Adrenal gland (tissue), 7 donors: Measurements from ENCODE around the genes RAMP2, COA3, BECN1, PSME3 and CCDC200.

GRCh38 chr17:42699598-42700246 lies 17.4 kb downstream of the CNTNAP1 start:
- PRO-cap, 3 experiments, result no peak in any of the 3 experiments
- RAMPAGE, long total RNA, 4 experiments, result no peak in any of the 4 experiments
- RRBS, result no CpG with 5 or more reads among the region's 11 CpGs

GRCh38 chr17:42702365-42703142 lies 20.2 kb downstream of the CNTNAP1 start:
- PRO-cap, 3 experiments, result no peak in any of the 3 experiments
- RAMPAGE, long total RNA, 4 experiments, result no peak in any of the 4 experiments
- RRBS, result no CpG with 5 or more reads among the region's 14 CpGs

GRCh38 chr17:42760560-42761827 lies at the start of gene RAMP2:
Gene RAMP2, plus strand, starts transcription at chr17:42761227.
- PRO-cap, 3 experiments, result peak in 2 of 3 experiments; most common plus-strand start chr17:42761227 (in 2); most common minus-strand start chr17:42761107 (in 1)
- RAMPAGE, long total RNA, 4 experiments, result start-site peak on the plus strand in 4 of 4 experiments, at chr17:42761222-42761230 at its widest, 101 to 795 reads per replicate; start-site peak on the minus strand in 2 of 4 experiments, at chr17:42761029-42761840 at its widest, 5 to 7 reads per replicate
- RRBS, result 6% methylated on average over 40 of the region's 104 CpGs

DNA sequence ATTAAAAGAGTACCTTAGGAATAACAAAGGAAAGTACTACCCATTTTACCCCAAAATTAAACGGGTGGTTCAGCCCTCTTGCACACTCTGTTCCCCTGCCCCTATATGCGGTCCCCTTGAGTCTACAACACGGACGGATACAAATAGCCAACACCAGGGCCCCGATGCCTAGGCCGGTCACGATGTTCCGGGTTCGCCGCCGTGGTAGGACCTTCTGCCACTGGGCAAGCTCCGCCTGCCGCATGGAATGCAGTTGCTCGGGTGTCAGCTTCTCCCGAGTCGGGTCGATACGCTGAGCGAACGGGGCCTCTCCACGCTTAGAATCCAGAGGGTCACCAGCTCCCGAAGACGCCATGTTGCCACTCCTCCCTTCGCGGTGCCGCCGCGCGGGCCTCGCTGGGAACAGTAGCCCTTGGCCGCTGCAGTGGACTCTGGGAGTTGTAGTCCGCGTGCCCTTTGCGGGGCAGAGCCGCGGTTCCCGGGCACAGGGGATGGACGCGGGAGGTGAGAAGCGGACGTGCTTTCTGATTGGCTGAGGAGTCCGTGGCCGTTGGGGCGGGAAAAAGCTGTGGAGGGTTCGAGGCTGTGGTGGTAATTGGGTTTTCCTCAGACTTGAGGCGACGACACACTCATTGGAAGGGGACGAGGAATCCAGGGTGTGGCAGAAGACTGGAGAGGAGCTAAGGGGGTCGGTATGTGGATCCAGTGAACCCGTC lies at the start of gene COA3:
COA3 (minus strand) TSS at position 378 of the 716 bp plus-strand sequence.
- PRO-cap, 3 experiments, result peak in 2 of 3 experiments; most common plus-strand start position 459 of the sequence (in 1); most common minus-strand start position 378 of the sequence (in 2)
- RAMPAGE, long total RNA, 4 experiments, result start-site peak on the minus strand in 4 of 4 experiments, centred at positions 373 to 377 of the sequence, 33 to 1,893 reads per replicate
- RRBS, result no CpG with 5 or more reads among the region's 50 CpGs

GRCh38 chr17:42809895-42810879 lies 11.5 kb downstream of the CNTD1 start:
- PRO-cap, 3 experiments, result no peak in any of the 3 experiments
- RAMPAGE, long total RNA, 4 experiments, result no peak in any of the 4 experiments
- RRBS, result no CpG with 5 or more reads among the region's 3 CpGs

DNA sequence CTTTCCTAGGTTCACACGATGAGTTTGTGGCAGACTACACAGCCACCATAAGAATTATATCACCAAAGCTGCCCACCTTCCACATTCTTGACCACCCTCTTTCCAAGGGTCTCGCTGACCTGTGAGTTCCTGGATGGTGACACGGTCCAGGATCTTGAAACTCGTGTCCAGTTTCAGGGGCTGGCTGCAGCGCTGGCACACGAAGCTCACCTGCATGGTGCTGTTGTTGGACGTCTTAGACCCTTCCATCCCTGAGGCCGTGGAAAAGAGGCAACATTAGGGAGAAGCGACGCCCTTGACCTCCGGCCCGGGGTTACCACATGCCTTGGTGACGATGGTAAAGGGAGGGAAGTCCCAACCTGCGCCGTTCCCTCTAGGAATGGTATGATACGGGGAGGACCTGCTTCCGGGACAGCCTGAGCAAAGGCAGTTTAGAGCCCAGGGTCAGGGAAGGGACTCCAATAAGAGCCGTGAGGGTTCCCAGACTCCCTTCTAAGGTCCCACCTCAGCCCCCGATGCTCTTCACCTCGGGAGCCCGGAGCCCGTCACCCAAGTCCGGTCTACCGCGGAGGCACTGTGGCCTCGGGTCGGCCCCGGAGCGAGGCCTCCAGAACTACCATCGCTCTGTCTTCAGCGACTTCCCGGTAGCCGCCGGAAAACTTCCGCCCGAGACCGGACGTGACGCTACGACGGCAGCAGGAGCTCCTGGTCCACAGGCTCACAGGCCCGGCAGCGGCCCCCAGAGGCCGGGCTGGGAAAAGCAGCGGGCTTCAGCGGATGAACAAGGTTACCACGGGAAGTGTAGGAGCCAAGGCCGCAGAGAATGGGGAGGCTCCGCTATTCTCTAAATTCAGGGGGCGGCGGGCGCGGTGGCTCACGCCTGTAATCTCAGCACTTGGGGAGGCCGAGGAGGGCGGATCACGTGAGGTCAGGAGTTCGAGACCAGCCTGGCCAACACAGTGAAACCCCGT lies at the start of gene BECN1:
BECN1 (minus strand) TSS at position 654 of the 971 bp plus-strand sequence.
- PRO-cap, 3 experiments, result peak in 3 of 3 experiments; most common plus-strand start position 757 of the sequence (in 1); most common minus-strand start position 632 of the sequence (in 2)
- RAMPAGE, long total RNA, 4 experiments, result start-site peak on the minus strand in 4 of 4 experiments, centred at positions 640 to 650 of the sequence, 541 to 7,298 reads per replicate
- RRBS, result 1% methylated on average over 19 of the region's 59 CpGs

GRCh38 chr17:42832607-42833701 lies at the start of gene PSME3:
Gene PSME3, plus strand, starts transcription at chr17:42833397.
- PRO-cap, 3 experiments, result peak in 3 of 3 experiments; most common plus-strand start chr17:42833418 (in 2); most common minus-strand start chr17:42833387 (in 3)
- RAMPAGE, long total RNA, 4 experiments, result start-site peak on the plus strand in 4 of 4 experiments, at chr17:42833396-42833487 at its widest, 421 to 3,601 reads per replicate
- RRBS, result 1% methylated on average over 40 of the region's 72 CpGs

- PRO-cap, 3 experiments, result no peak in any of the 3 experiments
- RAMPAGE, long total RNA, 4 experiments, result no peak in any of the 4 experiments
- RRBS, result no CpG with 5 or more reads among the region's 10 CpGs
Measured at GRCh38 chr17:42903802-42904482, 3.3 kb downstream of the G6PC1 start.

DNA sequence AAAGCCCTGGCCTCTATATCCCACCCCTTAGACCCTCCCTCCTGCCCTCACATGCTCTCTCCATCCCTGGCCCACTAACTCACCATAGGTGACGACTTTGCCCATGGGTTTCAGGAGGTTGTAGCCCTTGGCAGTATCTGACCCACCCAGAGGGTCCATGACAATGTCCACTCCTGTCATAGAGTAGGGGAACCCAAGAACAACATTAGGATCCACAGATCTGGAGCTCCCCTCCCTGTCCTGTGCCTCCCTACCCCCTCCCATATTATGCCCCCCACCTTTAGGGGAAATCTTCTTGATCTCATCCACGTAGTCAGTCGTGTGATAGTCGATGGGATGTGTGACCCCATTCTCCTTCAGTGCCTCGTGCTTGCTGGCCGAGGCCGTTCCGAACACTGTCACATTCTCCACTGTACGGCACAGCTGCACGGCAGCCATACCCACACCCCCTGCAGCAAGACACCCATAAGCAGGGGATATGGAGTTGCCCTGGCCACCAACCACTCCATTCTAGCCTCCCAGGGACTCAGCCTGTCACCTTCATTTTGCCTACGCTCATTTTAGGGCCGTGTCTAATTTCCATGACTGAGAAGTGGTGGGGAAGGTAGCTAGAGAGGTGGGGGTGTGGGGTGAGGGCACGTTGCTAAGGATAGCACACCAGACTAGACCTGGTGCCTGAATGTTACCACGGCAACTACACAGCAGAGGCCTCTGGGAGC lies 4.3 kb downstream of the VAT1 start:
- PRO-cap, 3 experiments, result no peak in any of the 3 experiments
- RAMPAGE, long total RNA, 4 experiments, result no peak in any of the 4 experiments
- RRBS, result no CpG with 5 or more reads among the region's 14 CpGs

GRCh38 chr17:43207594-43208411 lies 3.9 kb upstream of the TMEM106A start:
- PRO-cap, 3 experiments, result no peak in any of the 3 experiments
- RAMPAGE, long total RNA, 4 experiments, result no peak in any of the 4 experiments
- RRBS, result no CpG with 5 or more reads among the region's 6 CpGs

DNA sequence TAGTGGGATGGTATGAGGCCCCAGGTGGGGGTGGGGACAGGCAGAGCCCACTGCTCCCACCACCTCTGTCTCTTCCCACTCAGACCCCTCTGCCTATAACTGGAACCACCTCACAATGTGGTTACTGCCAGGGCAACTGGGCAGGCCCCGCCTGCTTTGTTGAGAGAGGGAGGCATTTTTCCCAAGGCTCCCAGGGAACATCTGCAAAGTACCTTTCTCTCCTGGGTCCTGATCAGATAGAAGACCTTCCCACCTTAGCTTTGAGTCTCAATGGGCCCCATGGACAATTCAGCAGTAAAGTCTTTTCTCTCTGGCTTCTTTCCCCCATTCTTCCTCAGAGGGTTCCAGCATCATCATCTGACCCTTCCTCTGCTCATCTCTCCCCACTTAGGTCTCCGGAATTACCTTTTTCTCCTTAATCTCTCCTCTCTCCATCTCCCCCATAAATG lies at the start of gene CCDC200:
CCDC200 (minus strand) TSS at position 67 of the 449 bp plus-strand sequence.
- PRO-cap, 3 experiments, result no peak in any of the 3 experiments
- RAMPAGE, long total RNA, 4 experiments, result no peak in any of the 4 experiments
- RRBS, result no CpG with 5 or more reads among the region's 2 CpGs

- PRO-cap, 3 experiments, result no peak in any of the 3 experiments
- RAMPAGE, long total RNA, 4 experiments, result no peak in any of the 4 experiments
- RRBS, result no CpG with 5 or more reads among the region's 27 CpGs
Measured at GRCh38 chr17:43290157-43290543, 61.7 kb upstream of the CCDC200 start.

DNA sequence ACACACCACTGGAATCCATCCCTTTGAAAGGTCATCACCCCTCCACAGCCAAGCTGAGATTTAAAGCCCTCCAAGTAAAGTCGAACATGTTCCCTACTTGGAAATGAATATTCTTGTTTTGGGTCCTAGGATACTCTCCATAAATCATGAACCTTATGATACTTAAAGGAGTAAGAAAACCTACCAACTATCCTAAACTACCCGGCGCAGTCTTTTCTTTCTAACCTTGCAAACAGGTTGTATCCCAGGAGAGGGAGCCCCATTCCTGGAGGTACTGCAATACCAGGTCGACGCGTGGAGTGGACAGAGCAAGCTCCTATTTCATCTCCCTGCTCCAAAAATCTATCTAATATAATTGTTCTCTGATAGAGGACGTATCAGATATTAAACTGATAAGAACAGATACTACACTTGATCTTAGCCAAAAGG lies 11.8 kb upstream of the ARL4D start:
- PRO-cap, 3 experiments, result no peak in any of the 3 experiments
- RAMPAGE, long total RNA, 4 experiments, result no peak in any of the 4 experiments
- RRBS, result no CpG with 5 or more reads among the region's 7 CpGs

- PRO-cap, 3 experiments, result no peak in any of the 3 experiments
- RAMPAGE, long total RNA, 4 experiments, result no peak in any of the 4 experiments
- RRBS, result no CpG with 5 or more reads among the region's 13 CpGs
Measured at GRCh38 chr17:43528274-43529101, 17.7 kb downstream of the ETV4 start.

DNA sequence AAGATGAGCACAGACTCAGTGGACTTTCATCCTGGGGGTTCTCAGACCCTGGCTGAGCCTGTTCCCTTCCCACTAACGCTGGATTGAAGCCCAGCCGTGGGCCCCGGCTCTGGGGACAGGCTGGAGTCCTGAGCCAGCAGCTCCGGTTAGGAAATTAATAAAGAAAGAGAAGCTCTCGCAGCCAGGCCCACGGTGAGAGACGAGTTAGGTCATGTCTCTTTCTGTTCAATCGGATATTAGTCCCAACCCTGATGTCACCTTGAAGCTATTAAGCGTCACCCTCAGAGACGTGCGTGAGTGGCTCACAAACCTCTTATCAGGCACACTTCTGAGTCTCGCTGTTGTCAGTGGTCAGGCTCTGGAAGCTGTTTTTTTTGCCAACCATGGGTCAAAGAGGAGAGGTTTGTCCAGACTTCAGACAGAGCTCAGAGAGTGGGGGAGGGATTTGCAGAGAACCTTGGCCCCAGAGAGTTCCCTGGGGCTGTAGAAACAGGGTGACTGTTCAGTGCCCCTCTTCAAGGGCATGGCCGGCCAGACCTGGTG lies 27.0 kb downstream of the MEOX1 start:
- PRO-cap, 3 experiments, result no peak in any of the 3 experiments
- RAMPAGE, long total RNA, 4 experiments, result no peak in any of the 4 experiments
- RRBS, result 100% methylated on average over 1 of the region's 13 CpGs

GRCh38 chr17:43669931-43670693 lies 8.4 kb upstream of the MEOX1 start:
- PRO-cap, 3 experiments, result no peak in any of the 3 experiments
- RAMPAGE, long total RNA, 4 experiments, result no peak in any of the 4 experiments
- RRBS, result no CpG with 5 or more reads among the region's 10 CpGs

DNA sequence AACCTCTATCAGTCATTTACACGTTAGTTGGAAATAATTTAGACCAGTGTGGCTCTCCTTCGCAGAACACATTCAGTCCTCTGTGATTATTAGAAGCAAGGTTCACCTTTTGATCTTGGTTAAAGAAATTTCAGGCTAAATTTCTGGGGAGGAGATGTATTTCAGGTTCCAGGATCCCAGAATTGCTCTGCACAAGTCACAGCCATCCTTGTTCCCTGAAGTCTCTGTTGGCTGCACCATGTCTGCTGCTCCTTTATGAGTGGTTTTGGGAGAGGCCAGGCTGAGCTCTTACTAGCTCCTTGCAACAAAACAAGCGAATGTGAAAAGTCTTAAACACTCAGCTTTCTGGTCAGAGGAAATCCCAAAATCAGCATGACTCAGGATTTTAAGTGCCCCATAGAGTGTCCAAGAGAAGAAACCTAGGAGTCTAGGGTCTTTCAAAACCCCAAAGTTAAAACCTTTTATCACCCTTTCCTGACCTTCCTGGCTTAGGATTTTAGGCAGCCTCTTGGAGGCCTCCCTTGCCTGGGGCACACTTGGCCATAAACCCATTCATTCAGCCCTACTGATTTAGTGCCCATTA lies 37.1 kb downstream of the SOST start:
- PRO-cap, 3 experiments, result no peak in any of the 3 experiments
- RAMPAGE, long total RNA, 4 experiments, result no peak in any of the 4 experiments
- RRBS, result no CpG with 5 or more reads among the region's 3 CpGs

DNA sequence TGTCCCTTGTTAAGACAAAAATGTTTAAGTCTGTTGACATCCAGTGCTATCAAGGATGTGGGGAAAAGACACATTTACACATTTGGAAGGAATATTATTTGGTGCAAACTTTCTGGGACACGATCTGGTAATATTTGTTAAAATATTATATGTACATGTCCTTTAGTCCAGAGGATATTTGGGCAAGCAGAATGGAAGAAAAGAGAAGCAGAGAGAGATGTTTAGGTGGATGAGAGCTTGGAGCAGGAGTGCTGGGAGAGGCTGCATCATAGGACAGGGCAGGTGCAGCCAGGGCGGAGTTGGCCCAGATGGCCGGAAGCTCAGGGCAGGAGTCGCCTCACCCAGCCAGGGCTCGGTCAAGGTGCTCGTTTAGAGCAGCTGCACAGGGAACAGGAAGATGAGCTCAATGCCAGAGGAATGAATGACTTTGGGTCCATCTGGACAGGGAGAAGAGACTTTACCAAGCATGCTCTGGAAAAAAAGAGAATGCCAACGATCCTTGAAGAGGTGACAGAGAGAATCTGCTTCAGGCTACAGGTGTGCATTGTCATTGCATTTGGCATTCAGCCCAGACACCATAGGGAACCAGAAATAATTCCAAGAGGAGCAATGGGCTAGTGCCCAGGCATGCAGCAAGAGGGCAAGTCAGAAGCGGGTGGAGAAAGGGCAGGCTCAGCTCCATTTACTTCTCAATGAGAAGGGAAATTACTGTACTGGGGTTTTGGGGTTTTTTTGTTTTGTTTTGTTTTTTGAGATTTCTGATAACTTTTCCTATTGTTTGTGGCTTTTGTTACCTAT lies 6.7 kb upstream of the MPP3 start:
- PRO-cap, 3 experiments, result no peak in any of the 3 experiments
- RAMPAGE, long total RNA, 4 experiments, result no peak in any of the 4 experiments
- RRBS, result no CpG with 5 or more reads among the region's 8 CpGs

DNA sequence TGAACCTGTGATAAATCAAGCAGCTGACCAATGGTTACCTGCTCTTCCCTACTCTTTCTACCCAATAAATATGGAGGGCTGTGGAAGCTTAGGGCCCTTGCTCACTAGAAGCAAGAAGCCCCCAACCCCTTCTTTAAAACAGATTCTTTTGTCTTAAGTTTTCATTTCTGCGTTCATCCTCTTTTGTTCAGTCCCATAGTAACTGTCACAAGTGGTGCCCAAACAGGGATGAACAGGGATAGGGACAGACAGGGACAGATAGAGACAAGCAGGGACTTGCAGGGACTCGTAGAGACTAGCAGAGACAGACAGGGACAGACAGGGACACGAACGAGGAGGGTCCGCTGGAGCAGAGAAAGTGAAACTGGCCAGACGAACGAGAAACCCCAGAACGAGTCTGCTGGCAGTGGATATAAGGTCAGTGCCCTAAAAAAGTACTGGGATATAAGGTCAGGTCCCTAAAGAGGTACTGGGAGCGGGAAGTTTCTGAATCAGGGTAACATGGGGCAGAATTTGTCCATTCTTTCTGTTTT lies 25.3 kb downstream of the CD300LG start:
- PRO-cap, 3 experiments, result no peak in any of the 3 experiments
- RAMPAGE, long total RNA, 4 experiments, result no peak in any of the 4 experiments
- RRBS, result no CpG with 5 or more reads among the region's 9 CpGs

DNA sequence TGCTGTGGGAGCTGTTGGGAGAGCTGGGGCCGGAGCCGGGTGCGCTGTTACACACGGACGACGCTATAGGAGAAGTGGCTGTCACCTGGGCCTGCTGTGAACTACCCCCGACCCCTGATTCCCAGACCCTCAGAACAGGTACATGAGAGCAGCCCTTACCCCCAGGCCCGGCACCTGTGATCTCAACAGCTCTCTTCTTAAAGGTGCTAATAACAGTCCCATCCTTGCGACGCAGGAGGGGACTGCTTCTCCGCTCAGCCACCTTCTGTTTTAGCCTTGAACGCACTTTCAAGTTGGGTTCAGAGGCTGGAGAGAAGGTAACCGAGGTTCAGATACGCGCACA lies 21.7 kb downstream of the G6PC3 start:
- PRO-cap, 3 experiments, result no peak in any of the 3 experiments
- RAMPAGE, long total RNA, 4 experiments, result no peak in any of the 4 experiments
- RRBS, result no CpG with 5 or more reads among the region's 15 CpGs